Frontal cortex (tissue), 2 donors: ENCODE results near the genes IAH1 and TAF1B.

GRCh38 chr2:9380513-9381766 is 42.4 kb downstream of the ITGB1BP1 start:
- RAMPAGE, long total RNA, result no peak

GRCh38 chr2:9392847-9393718 is 30.2 kb downstream of the ITGB1BP1 start:
- RAMPAGE, long total RNA, result no peak

DNA sequence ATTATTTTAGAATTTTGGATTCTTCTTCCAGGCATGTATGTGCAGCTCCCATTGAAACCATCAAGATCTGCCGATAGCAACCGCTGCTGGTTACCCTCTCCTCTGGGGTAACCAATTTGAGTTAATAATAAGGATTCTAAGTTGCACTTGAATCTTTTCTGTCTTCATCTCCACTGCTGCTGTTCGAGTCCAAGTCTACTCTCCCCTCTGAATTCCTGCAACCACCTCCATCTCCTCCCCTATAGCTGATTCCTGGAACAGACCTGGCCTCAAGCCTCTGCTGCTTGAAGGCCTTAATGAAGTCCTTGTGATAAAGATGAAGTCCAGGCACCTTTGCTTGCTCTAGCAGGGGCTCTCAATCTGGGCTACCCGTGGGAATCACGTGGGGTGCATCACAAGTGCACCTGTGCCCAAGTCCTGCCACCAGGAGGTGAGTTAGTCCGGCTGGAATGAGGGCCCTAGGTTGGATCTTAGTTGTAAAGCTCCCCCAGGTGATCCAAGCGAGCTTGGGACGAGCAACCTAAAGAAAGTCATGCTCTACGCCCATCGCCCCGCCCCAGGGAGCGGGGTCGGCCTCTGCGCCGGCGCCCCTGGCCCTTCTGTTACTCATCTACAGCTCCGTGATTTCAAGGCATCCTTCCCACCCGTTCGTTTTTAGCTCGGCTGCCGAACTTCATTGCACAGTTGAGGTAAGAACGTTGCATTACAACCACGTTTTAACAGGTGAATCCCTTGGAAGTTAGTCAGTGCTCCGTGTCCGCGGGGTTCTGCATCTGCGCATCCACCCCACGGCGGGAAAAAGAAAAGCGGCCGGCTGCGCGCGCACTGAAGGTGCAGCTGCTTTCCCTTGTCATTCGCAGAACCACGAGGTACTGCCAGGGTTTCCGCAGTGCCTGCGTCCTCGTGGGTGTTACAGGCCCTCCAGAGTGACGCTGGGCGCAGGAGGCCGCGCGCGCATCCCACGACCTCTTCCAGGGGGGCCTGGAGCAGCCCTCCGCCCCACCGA is 837 bp upstream of the IAH1 start:
- RAMPAGE, long total RNA, result no peak

- RAMPAGE, long total RNA, result start-site peak on the plus strand at chr2:9474531-9474559, 2,158 and 420 reads in 2 replicates
These were observed at the start of gene IAH1 for GRCh38 chr2:9474316-9474662. Gene IAH1 (plus strand): TSS chr2:9474551.

DNA sequence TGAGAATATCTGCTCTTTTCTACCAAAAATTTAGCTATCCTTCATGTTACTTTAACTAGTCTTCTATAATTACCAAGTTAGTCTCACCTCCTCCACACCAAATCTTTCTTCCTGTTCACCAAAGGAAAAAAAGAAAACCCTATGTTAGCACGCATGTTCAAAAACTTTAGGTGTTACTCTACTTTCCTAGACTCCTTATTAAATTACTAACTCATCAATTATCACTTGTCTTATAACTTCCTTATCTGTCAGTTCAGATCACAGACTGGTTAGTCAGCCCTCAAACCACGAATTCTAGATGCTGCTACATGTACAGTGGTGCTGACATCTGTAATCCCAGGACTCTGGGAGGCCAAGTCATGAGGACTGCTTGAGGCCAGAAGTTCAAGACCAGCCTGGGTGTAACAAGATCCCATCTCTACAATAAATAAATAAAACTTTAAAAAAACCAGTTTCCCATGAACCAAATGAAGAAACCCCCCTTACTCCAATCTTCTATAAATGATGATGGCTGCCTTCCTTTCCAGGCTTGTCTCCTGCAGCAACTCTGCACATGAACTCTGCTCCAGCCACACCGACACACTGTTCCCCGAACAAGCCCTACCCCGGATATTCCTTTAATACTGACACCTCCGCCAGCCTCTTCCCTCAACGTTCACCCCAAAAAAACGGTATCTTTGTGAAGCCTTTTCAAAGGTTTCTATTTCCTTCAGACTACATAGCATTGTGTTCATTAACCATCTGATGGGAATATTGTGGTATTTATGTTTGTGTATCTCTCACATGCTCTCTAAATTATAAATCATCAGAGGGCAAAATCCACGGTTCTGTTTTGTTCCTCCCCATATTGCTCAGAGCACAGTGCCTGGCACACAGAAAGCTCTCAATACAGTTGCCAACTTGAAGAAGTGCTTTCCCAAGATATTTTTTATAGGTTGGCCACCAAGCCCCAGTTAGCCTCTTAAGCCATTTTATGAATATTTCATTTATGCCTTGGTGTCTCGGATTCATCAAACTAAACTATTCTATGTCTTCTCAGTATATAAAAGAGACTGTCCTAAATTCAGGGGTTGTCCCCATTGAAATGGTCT is 3.2 kb downstream of the YWHAQ start:
- RAMPAGE, long total RNA, result no peak

DNA sequence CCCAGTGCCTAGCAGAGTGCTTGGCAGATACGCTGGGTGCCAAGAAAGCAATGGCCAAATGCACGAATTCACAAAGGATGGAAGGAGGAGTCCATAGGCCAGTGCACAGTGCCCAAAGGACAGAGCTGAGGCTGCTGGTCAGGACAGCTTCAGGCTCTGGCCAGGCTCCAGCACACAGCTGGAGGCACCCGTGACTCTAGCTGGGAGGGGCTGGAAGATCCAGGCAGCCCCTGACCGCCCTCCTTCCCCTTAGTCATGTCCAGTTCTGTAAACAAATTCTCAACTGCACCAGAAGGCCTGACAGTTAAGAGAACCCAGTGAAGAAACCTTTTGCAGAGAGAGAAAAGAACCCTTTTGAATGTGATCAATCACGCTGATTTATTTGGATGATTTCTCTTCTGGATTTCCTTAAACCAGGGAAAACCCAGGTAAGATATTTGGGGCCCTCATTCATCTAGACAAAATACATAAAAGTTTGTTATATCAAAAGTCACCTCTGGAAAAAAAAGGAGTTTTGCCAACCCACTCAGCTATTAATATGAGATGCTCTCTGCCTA is 7.8 kb upstream of the YWHAQ start:
- RAMPAGE, long total RNA, result no peak

- RAMPAGE, long total RNA, result no peak
These were observed 24.6 kb upstream of the YWHAQ start for GRCh38 chr2:9655372-9655883.

GRCh38 chr2:9667836-9668415 is 37.1 kb upstream of the YWHAQ start:
- RAMPAGE, long total RNA, result no peak

DNA sequence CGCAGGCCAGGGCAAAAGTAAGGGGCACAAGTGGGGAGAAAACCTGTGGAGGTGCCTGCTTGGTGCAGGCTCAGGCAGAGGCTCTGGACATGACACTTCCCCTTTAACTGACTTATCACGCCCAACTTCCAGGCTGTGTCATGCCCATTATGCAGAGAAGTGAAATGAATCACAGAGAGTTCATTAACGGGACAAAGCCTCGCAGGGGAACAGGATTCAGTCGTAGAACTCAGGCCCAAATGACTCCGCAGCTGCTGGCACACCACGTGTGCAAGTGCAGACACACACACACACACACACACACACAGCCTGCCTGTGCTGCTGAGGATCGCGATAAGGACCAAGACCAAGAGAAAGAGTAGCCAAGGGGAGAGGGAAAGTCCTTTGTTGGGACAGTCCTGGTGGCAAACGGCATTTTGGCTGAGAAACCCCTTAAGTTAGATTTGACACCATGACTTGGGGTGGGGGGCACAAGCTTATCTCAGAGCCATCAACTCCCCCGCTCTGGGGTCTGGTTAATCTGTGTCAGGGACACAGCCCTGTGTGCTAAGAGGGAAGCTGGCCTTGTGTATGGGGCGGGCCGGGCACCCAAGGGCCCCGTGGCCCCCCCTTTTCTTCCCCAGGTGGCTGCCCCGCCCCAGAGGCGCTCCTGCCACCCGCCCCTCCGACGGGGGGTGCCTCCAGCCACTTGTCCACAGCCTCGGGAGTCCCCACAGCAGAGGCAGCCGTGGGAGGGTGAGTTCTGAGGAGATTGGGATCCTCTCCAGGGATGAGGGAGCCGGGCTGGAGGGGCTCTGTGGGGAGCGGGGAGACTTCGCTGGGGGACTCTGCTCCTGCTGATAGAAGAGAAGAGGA is 89.9 kb upstream of the TAF1B start:
- RAMPAGE, long total RNA, result no peak

- RAMPAGE, long total RNA, result no peak
These were observed 30.9 kb upstream of the TAF1B start for GRCh38 chr2:9812426-9812753.

GRCh38 chr2:9843106-9844279 is at the start of gene TAF1B:
Gene TAF1B (plus strand): TSS chr2:9843474.
- RAMPAGE, long total RNA, result no peak

GRCh38 chr2:10028780-10029917 is 14.2 kb upstream of the KLF11 start:
- RAMPAGE, long total RNA, result no peak

DNA sequence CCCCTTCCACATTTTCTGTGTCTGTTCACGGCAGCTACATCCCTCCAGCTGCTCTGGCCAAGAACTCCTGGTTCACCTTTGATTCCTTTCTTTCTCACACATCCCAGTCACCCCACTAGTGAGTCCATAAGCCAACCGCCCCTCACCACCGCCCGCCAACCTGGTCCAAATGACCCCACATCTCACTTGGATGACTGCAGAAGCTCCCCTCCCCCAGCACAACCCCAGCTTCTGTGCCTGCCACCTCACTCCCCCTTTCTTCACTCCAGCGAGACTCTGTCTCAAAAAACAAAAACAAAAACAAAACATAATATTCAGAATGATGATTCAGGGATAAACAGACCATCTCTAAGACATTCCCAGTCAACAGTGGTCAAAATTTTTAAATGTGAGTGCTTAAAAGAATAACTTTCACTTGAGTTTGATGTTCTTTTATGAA is 3.2 kb downstream of the CYS1 start:
- RAMPAGE, long total RNA, result no peak

DNA sequence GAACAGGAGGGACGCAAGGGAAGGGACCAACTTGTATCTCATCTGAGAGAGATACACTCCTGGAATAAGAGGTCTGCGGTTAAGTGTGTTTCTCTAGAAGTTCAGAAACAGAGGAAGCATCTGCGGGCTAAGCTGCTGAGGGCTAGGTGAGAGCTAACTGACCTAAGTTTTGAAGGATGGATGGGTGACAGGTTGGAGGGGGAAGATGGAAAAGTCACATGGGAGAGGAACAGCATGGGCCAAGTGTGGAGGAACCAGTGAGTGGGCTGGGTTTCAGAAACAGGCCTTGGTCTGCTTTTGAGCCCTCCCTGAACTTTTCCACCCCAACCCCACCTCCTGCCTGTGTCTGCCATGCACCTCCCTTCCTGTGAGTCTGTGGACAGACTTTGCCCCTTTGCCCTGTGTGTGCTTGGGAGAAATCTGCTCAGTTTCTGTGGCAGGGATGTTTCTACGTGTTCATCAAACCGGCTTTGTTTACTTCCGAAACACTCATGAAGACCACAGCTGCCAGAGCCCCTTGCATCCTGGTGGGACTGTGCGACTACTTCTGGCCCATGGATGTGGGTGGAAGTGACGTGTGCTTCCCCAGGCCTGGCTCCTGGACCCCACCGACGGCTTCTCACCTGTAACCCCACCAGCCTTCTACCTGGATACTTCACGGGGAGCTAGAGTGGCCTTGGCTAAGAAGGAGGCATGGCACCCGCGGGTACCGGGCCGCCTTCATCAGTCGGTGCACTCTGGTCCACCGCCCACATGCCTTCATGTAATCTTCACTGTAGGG is 1.6 kb upstream of the HPCAL1 start:
- RAMPAGE, long total RNA, result no peak

GRCh38 chr2:10342188-10342828 is 39.6 kb downstream of the HPCAL1 start:
- RAMPAGE, long total RNA, result no peak

GRCh38 chr2:10398407-10399260 is 49.5 kb downstream of the ODC1 start:
- RAMPAGE, long total RNA, result no peak

GRCh38 chr2:10431799-10432185 is 16.3 kb downstream of the ODC1 start:
- RAMPAGE, long total RNA, result no peak

GRCh38 chr2:10493597-10494222 is 45.6 kb upstream of the ODC1 start:
- RAMPAGE, long total RNA, result no peak

DNA sequence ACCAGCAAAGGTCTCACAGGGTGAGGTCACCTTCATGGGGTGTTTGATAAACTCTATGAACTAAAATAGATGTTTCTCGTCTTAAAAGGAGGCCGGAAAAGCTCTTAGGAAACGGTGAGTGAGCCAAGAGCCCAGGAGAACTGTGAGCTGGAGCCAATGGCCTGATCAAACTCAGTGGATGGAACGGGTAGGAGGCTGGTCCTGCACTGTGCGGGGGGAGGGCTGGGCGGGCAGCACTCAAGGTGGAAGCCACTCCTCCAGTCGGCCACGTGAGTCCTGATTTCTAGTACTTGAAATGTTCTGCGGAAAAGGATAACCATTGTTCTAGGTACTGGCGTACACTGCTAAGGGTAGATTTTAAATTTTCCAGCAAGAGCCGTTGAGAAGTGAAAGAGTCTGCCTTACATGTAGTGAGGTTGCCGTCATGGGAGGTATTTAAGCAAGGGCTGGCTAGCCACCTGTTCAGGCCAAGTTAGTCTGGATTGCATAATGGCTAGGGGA is 51.1 kb upstream of the ODC1 start:
- RAMPAGE, long total RNA, result no peak

DNA sequence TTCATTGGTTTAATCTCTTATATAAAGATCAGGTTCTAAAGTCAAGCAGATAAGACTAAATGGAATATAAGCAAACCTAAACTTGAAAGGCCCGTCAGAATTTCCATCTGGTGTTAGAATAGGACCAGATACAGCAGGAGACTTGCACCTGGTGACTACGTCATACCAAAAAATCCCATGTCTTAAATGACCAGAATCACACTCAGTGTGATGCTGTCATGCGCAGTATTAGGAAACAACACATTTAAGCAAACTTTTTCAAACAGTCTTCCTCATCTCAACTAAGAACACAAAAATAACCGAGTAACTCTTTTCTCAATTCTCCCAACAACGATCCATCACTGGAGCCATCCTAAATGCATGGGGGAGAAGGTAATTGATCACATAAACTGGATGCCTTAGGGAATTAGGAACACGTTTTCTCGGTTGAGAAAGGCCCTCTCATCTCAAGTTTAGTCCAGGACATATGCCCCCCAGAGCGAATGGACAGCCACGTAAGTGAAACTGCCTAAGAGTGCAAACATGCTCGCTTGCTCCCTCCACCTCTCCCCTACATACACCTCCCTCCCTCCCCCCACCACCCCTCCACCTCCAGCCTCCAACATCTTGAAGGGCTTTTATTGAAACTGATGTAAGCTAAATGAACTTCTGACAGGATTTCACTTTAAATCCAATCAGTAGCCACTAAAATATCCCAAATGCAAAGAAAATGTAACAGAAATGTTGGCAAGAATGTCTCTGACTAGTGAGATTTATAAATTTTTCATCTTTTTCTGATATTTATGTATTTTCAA is 61.0 kb downstream of the NOL10 start:
- RAMPAGE, long total RNA, result no peak